K562 (cell line): ENCODE results near the genes OR1J1 and RC3H2.

GRCh38 chr9:122477807-122478318 lies at the start of gene OR1J1:
Gene OR1J1, minus strand, starts transcription at chr9:122477926.
- RAMPAGE, long total RNA, result no peak
- RRBS, result no CpG with 5 or more reads among the region's 7 CpGs
PRO-cap:
- standard, result no peak
- CoPRO, capped RNA only, 2 experiments, result no peak in any of the 2 experiments
- CoPRO, capped and uncapped RNA, 2 experiments, result no peak in any of the 2 experiments
- CoPRO, uncapped RNA only, 2 experiments, result no peak in any of the 2 experiments
CAGE:
- cytosol, long polyA plus RNA, result no peak
- long polyA plus RNA, result no peak
- nucleolus, long total RNA, result no peak
- nucleus, long polyA plus RNA, result no peak

GRCh38 chr9:122819084-122820542 lies 8.8 kb downstream of the PDCL start:
- RAMPAGE, long total RNA, result no peak
- RRBS, result no CpG with 5 or more reads among the region's 13 CpGs
PRO-cap:
- standard, result no peak
- CoPRO, capped RNA only, 2 experiments, result no peak in any of the 2 experiments
- CoPRO, capped and uncapped RNA, 2 experiments, result no peak in any of the 2 experiments
- CoPRO, uncapped RNA only, 2 experiments, result peak in 1 of 2 experiments; most common minus-strand start chr9:122819854 (in 1)
CAGE:
- cytosol, long polyA plus RNA, result no peak
- long polyA plus RNA, result no peak
- nucleolus, long total RNA, result no peak
- nucleus, long polyA plus RNA, result no peak

DNA sequence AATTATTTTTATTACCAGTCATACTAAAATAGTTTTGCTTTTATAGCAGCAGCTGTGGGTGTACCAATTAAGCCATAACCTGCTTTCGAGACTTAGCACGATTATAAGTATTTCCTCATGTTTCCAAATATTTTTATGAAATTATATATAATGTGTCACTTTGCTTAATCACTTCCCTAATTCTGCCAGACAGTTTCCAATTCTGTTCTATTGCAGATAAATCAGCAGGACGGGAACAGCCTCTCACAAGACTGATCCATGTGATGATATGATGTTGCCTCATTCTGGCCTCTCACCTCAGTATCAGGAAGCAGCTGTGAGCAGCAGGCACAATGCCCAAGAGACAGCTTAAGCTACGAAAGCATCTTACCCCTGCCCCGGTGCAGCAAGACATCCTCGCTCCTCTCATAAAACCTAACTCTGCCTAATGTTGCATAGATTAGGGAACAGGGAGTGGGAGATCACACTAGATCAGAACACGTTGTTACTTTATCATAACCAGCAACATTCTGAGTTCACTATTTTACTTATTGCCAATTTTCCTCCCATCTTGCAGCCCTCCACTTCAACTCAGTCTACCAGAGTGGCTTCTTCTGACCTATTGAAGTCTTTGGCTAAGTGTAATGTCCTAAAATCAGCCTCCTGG lies 6.8 kb downstream of the PDCL start:
- RAMPAGE, long total RNA, result no peak
- RRBS, result no CpG with 5 or more reads among the region's 7 CpGs
PRO-cap:
- standard, result no peak
- CoPRO, capped RNA only, 2 experiments, result no peak in any of the 2 experiments
- CoPRO, capped and uncapped RNA, 2 experiments, result no peak in any of the 2 experiments
- CoPRO, uncapped RNA only, 2 experiments, result no peak in any of the 2 experiments
CAGE:
- cytosol, long polyA plus RNA, result no peak
- long polyA plus RNA, result no peak
- nucleolus, long total RNA, result no peak
- nucleus, long polyA plus RNA, result no peak

GRCh38 chr9:122847069-122848024 lies 19.0 kb upstream of the PDCL start:
- RAMPAGE, long total RNA, result no peak
- RRBS, result no CpG with 5 or more reads among the region's 2 CpGs
PRO-cap:
- standard, result no peak
- CoPRO, capped RNA only, 2 experiments, result no peak in any of the 2 experiments
- CoPRO, capped and uncapped RNA, 2 experiments, result no peak in any of the 2 experiments
- CoPRO, uncapped RNA only, 2 experiments, result peak in 1 of 2 experiments; most common minus-strand start chr9:122847537 (in 1)
CAGE:
- cytosol, long polyA plus RNA, result no peak
- long polyA plus RNA, result no peak
- nucleolus, long total RNA, result no peak
- nucleus, long polyA plus RNA, result no peak

DNA sequence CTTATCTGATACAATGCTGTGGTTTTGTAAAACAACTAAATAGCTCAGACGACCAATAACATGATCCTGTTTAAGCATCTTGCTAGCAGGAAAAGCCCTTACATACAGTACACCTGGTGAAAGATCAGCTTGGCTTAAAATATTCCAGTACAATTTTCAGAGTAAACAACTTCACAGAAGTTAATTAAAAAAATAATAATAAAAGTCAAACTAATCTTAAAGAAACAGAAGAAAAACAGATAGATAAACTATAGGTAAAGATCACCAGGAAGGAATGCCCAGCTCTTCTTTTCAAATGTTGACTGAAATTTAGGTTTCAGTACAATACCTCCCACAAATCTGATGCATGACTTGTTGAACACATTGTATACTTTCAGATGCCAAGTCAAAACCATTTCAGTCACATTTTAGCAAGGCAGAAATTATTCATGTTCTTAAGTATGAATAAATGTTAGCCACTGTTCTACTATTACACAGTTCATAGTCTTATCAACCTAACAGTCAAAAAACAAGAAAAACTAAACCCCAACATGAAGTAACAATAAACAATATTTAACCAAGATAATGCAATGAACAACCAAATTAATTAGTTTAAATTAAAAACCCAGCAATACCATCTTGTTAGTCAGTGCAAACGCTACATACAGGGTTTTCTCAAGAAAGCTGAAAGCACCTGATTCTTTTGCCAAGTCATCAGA lies 19.8 kb upstream of the PDCL start:
- RAMPAGE, long total RNA, result no peak
- RRBS, result no CpG with 5 or more reads among the region's 2 CpGs
PRO-cap:
- standard, result no peak
- CoPRO, capped RNA only, 2 experiments, result no peak in any of the 2 experiments
- CoPRO, capped and uncapped RNA, 2 experiments, result no peak in any of the 2 experiments
- CoPRO, uncapped RNA only, 2 experiments, result peak in 1 of 2 experiments; most common minus-strand start position 163 of the sequence (in 1)
CAGE:
- cytosol, long polyA plus RNA, result no peak
- long polyA plus RNA, result no peak
- nucleolus, long total RNA, result no peak
- nucleus, long polyA plus RNA, result no peak

GRCh38 chr9:122904747-122905952 lies at the start of gene RC3H2:
Gene RC3H2, minus strand, starts transcription at chr9:122905359.
- RAMPAGE, long total RNA, result no peak
- RRBS, result 3% methylated on average over 32 of the region's 80 CpGs
PRO-cap:
- standard, result bidirectional peak, plus-strand start at chr9:122905419, minus-strand start at chr9:122905316; bidirectional peak, plus-strand start at chr9:122905598, minus-strand start at chr9:122905510
- CoPRO, capped RNA only, 2 experiments, result peak in 2 of 2 experiments; most common plus-strand start chr9:122905598 (in 2); most common minus-strand start chr9:122905073 (in 2)
- CoPRO, capped and uncapped RNA, 2 experiments, result peak in 2 of 2 experiments; most common plus-strand start chr9:122905598 (in 2); most common minus-strand start chr9:122905283 (in 1)
- CoPRO, uncapped RNA only, 2 experiments, result peak in 1 of 2 experiments; most common plus-strand start chr9:122905457 (in 1); most common minus-strand start chr9:122905245 (in 1)
CAGE:
- cytosol, long polyA plus RNA, result no peak
- long polyA plus RNA, result no peak
- nucleolus, long total RNA, result no peak
- nucleus, long polyA plus RNA, result no peak

DNA sequence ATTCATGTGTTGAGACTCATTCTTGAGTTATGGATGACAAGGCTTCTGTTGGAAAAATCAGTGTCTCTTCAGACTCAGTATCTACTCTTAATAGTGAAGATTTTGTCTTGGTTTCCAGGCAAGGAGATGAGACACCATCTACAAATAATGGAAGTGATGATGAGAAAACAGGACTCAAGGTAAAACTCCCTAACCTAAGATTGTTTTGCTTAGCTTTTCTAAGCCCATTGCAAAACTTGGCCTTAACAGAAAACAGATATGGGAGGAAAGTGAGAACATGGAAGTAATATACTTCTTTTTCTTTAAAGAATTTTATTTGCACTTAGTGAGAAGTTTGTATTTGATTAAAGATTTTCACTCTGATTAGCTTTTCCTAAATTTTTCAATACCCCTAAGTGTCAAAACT lies 16.2 kb downstream of the RABGAP1 start:
- RAMPAGE, long total RNA, result no peak
PRO-cap:
- standard, result no peak
- CoPRO, capped RNA only, 2 experiments, result no peak in any of the 2 experiments
- CoPRO, capped and uncapped RNA, 2 experiments, result no peak in any of the 2 experiments
- CoPRO, uncapped RNA only, 2 experiments, result no peak in any of the 2 experiments
CAGE:
- cytosol, long polyA plus RNA, result no peak
- long polyA plus RNA, result no peak
- nucleolus, long total RNA, result no peak
- nucleus, long polyA plus RNA, result no peak

DNA sequence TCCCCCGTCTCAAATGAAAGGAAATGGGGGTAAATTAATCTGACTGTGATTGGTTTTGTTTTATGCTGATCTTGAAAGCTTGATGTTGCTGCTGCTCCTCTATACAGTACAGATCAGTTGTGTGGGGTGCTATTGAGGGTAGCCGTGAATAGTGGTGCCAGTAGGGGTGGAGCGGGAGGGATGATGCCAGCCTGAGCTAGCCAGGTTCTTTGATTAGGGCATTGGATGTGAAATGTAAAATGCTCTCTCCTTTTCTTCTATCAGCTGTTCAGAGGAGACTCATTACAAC lies 384 bp downstream of the GPR21 start:
- RAMPAGE, long total RNA, result no peak
- RRBS, result no CpG with 5 or more reads among the region's 3 CpGs
PRO-cap:
- standard, result no peak
- CoPRO, capped RNA only, 2 experiments, result no peak in any of the 2 experiments
- CoPRO, capped and uncapped RNA, 2 experiments, result no peak in any of the 2 experiments
- CoPRO, uncapped RNA only, 2 experiments, result no peak in any of the 2 experiments
CAGE:
- cytosol, long polyA plus RNA, result no peak
- long polyA plus RNA, result no peak
- nucleolus, long total RNA, result no peak
- nucleus, long polyA plus RNA, result no peak

GRCh38 chr9:123034196-123034623 lies 743 bp downstream of the GPR21 start:
- RAMPAGE, long total RNA, result no peak
- RRBS, result no CpG with 5 or more reads among the region's 5 CpGs
PRO-cap:
- standard, result no peak
- CoPRO, capped RNA only, 2 experiments, result no peak in any of the 2 experiments
- CoPRO, capped and uncapped RNA, 2 experiments, result no peak in any of the 2 experiments
- CoPRO, uncapped RNA only, 2 experiments, result no peak in any of the 2 experiments
CAGE:
- cytosol, long polyA plus RNA, result no peak
- long polyA plus RNA, result no peak
- nucleolus, long total RNA, result no peak
- nucleus, long polyA plus RNA, result no peak

DNA sequence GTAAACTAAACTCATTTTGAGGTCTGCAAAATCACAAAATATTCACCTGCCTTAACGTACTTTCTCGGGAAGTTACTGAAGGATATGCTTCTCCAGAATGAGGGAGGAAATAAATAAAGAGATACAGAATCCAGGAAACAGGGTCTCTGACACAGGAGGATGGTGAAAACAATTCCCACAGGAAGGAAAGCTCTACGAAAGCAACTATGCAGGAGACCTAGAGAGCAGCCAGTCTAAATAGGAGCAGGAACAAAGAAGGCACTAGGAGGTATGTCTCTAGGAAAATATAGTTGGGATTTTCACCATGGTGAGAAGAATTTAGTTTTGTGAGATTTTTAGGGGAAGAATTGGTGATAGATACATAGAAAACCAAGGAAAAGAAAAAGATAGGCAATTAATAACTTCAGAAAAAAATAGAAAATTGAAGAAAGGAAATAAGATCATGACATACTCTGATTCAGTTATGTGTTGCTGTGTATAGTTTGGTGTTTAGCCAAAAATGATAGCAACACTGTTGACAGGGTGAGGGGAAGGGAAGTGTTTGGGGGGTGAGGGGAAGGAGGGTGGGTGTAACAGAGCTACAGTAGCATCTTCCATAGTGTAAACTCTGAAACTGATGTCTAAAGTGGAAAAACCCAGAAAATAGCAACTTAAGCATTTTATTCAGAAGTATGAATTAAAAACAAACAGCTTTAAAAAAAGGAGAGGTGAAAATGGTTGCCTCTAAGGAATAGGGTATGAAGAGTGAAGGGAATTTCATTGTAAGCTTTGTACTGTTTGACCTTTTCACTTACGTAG lies 9.8 kb downstream of the GPR21 start:
- RAMPAGE, long total RNA, result no peak
- RRBS, result no CpG with 5 or more reads among the region's 4 CpGs
PRO-cap:
- standard, result no peak
- CoPRO, capped RNA only, 2 experiments, result no peak in any of the 2 experiments
- CoPRO, capped and uncapped RNA, 2 experiments, result no peak in any of the 2 experiments
- CoPRO, uncapped RNA only, 2 experiments, result no peak in any of the 2 experiments
CAGE:
- cytosol, long polyA plus RNA, result no peak
- long polyA plus RNA, result no peak
- nucleolus, long total RNA, result no peak
- nucleus, long polyA plus RNA, result no peak

- RAMPAGE, long total RNA, result no peak
- RRBS, result no CpG with 5 or more reads among the region's 8 CpGs
PRO-cap:
- standard, result no peak
- CoPRO, capped RNA only, 2 experiments, result no peak in any of the 2 experiments
- CoPRO, capped and uncapped RNA, 2 experiments, result no peak in any of the 2 experiments
- CoPRO, uncapped RNA only, 2 experiments, result no peak in any of the 2 experiments
CAGE:
- cytosol, long polyA plus RNA, result no peak
- long polyA plus RNA, result no peak
- nucleolus, long total RNA, result no peak
- nucleus, long polyA plus RNA, result no peak
Observed at GRCh38 chr9:123104135-123104545, 70.7 kb downstream of the GPR21 start.

DNA sequence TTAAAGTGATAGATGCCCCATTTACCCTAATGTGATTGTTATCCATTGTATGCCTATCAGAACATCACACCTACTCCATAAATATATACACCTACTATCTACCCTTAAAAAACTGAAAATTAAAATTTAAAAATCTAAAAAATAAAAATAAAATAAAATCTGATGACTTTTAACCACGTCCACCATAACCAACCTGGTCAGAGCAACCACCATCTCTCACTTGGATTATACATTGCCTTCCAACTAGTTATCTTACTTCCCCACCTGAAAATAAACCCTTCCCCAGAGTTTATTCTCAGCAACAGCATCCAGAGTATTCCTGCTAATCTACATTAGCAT lies 65.7 kb downstream of the STRBP start:
- RAMPAGE, long total RNA, result no peak
- RRBS, result no CpG with 5 or more reads among the region's 1 CpG
PRO-cap:
- standard, result no peak
- CoPRO, capped RNA only, 2 experiments, result no peak in any of the 2 experiments
- CoPRO, capped and uncapped RNA, 2 experiments, result no peak in any of the 2 experiments
- CoPRO, uncapped RNA only, 2 experiments, result no peak in any of the 2 experiments
CAGE:
- cytosol, long polyA plus RNA, result no peak
- long polyA plus RNA, result no peak
- nucleolus, long total RNA, result no peak
- nucleus, long polyA plus RNA, result start-site peak on the minus strand centred at position 155 of the sequence, 257 bp wide, 13 and 14 reads in 2 replicates

DNA sequence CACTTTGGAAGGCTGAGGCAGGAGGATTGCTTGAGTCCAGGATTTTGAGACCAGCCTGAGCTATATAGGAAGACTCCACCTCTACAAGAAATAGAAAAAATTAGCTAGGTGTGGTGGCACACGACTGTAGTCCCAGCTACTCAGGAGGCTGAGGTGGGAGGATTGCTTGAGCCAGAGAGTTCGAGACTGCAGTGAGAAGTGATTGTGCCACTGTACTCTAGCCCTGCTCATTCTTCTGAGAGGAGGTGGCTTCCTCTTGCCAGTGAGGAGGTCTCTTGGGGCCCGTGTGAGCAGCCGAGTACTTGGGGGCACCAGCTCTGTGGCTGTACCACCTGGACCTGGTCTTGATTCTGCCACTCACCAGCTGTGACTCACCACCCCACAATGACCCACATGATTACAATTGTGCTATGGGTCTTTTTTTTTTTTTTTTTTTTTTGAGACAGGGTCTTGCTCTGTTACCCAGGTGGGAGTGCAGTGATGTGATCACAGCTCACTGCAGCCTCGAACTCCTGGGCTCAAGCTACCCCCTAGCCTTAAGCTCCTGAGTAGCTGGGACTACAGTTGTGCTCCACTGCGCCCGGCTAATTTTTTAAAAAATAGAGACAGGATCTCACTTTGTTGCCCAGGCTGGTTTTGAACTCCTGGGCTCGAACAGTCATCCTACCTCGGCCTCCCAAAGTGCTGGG lies 18.0 kb upstream of the CRB2 start:
- RAMPAGE, long total RNA, result no peak
- RRBS, result no CpG with 5 or more reads among the region's 9 CpGs
PRO-cap:
- standard, result no peak
- CoPRO, capped RNA only, 2 experiments, result no peak in any of the 2 experiments
- CoPRO, capped and uncapped RNA, 2 experiments, result no peak in any of the 2 experiments
- CoPRO, uncapped RNA only, 2 experiments, result no peak in any of the 2 experiments
CAGE:
- cytosol, long polyA plus RNA, result no peak
- long polyA plus RNA, result no peak
- nucleolus, long total RNA, result no peak
- nucleus, long polyA plus RNA, result no peak

DNA sequence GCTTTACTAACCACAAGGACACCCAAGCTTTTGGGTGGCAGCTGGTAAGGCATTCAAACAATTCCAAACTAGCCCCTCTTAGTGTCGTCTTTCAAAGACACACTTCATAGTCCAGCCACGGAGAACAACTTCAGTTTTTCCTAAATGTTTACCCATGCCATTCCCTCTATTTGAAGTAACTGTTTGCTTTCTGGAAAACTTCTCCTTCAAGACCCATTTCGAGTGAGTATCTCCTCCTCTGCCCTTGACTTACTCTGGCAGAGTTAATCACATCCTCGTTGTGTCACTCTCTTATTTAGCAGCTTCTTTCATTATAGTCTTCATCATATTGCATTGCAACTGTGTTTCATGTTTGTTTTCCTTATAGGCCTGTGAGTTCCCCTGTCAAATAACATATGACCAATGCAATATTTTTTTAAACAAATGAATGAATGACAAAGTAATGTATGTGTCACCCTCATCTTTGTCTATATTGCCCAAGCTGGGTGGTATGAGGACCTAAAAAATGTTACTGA lies 172.8 kb downstream of the CRB2 start:
- RAMPAGE, long total RNA, result no peak
- RRBS, result no CpG with 5 or more reads among the region's 4 CpGs
PRO-cap:
- standard, result no peak
- CoPRO, capped RNA only, 2 experiments, result no peak in any of the 2 experiments
- CoPRO, capped and uncapped RNA, 2 experiments, result no peak in any of the 2 experiments
- CoPRO, uncapped RNA only, 2 experiments, result no peak in any of the 2 experiments
CAGE:
- cytosol, long polyA plus RNA, result no peak
- long polyA plus RNA, result no peak
- nucleolus, long total RNA, result no peak
- nucleus, long polyA plus RNA, result no peak

DNA sequence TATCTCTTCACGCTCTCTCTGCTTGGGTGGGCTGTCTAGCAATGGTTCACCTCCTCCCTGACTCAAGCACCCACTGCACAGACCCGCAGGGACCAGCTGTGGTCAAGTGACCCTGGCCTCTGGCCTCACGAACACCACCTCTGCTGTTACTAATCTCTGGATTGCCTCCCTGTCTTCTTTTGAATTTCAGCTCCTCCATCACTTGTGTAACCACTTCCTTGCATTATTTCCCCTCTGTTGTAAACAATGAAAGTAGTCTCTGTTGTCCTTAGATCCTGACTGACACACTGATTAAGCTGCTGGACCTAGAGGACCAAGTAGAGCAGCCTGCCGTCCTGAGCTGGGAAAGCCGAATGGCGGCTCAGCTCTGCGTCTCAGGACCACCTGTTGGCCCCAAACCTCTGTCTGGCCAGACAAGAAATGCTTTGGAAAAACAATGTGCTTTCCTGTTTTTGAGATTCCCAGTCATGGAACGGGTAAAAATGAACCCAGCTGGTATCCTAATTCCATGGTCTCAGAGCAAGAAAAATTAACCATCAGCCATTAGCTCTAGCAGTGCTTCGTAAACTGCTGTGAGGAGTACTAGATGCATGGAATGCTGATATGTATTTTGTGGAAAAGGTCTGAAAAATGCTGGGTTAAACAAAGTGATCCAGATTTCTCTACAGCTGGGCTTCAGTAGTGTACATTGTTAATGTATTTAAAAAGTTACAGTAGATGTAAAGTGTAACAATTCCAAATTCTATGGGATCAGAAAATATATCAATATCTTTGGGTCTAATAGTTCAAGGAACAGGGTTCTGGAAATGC lies 186.9 kb downstream of the CRB2 start:
- RAMPAGE, long total RNA, result no peak
- RRBS, result no CpG with 5 or more reads among the region's 9 CpGs
PRO-cap:
- standard, result no peak
- CoPRO, capped RNA only, 2 experiments, result no peak in any of the 2 experiments
- CoPRO, capped and uncapped RNA, 2 experiments, result no peak in any of the 2 experiments
- CoPRO, uncapped RNA only, 2 experiments, result no peak in any of the 2 experiments
CAGE:
- cytosol, long polyA plus RNA, result no peak
- long polyA plus RNA, result no peak
- nucleolus, long total RNA, result no peak
- nucleus, long polyA plus RNA, result no peak

DNA sequence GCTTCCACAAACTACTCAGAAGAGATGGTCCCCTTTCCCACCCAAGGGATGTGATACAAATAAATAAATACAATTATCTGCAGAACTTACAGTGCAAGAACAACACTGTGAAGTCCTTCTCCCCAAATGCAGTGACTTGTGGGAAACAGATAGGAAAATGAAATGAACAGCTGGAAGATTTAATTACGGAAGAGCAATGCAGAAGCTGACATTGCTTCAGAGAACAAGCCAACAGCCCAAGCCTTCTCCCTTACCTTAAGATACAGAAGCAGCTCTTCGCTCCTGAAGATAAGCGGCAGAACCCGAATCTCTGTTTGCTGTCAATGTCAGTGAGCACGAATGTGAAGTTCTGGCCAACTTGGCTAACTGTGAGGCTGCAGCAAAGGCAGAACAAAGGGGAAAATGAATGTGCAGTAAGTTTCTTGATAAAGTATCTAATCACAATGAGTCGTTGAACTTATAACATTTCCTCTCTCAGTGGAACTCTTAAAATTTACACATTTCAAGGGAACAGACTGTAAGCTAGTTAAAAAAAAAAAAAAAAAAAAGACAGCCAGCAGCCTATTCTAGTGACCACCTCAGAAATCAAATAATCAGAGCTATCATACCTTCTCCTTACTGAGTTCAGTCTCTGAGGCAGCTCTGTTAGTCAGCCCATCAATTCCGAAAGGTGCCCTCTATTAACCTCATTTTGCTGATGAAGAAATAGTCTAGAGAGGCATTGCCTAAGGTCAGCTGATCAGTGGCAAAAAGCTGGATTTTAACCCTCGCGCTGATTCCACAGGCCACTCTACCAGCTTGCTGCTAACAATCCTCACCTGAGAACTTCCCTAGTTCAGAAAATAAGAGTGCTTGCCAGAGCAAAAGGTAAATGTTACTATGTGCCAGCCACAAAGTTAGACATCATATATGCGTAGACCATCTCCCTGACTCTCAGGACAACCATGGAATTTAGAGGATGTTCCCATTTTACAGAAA lies 172.2 kb downstream of the DENND1A start:
- RAMPAGE, long total RNA, result no peak
- RRBS, result no CpG with 5 or more reads among the region's 10 CpGs
PRO-cap:
- standard, result no peak
- CoPRO, capped RNA only, 2 experiments, result no peak in any of the 2 experiments
- CoPRO, capped and uncapped RNA, 2 experiments, result no peak in any of the 2 experiments
- CoPRO, uncapped RNA only, 2 experiments, result no peak in any of the 2 experiments
CAGE:
- cytosol, long polyA plus RNA, result no peak
- long polyA plus RNA, result no peak
- nucleolus, long total RNA, result no peak
- nucleus, long polyA plus RNA, result no peak

DNA sequence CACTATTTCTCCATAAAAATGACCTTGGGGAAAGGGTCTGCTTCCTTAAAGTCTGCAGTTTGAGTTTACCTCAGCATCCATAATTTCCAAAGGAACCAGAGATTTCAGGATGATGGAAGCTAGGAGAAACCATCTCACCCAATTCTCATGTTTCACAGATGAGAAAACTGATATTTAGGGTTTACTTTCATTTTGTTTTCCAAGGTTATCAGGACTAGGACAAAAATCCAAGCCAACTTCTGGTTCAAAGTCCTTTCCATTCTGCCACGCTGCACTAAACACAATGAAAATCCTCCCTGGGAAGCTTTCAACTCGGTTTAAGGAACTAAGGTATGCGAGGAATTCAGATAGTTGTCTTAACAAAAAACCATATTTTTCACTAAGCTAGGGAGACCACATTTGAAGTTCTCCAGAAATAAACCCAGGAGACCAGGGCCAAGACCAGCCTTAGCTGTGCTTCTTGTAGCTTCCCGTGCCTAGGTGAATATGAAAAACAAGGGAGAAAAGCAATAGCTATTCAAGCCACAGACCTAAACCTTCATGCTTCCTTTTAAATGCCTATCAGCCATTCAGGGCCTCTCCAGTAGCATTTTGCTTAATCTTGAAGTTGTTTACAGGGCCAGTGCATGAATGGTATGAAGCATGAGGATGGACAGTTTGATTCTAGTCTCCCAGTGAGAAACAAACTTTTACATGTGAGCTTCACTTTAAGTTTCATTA lies 167.9 kb downstream of the DENND1A start:
- RAMPAGE, long total RNA, result no peak
- RRBS, result no CpG with 5 or more reads among the region's 4 CpGs
PRO-cap:
- standard, result no peak
- CoPRO, capped RNA only, 2 experiments, result no peak in any of the 2 experiments
- CoPRO, capped and uncapped RNA, 2 experiments, result no peak in any of the 2 experiments
- CoPRO, uncapped RNA only, 2 experiments, result no peak in any of the 2 experiments
CAGE:
- cytosol, long polyA plus RNA, result no peak
- long polyA plus RNA, result no peak
- nucleolus, long total RNA, result no peak
- nucleus, long polyA plus RNA, result no peak